AG09309 (cell line): ENCODE results near the genes C1orf122 and RHBDL2.

GRCh38 chr1:37483380-37484415, 9.3 kb downstream of the ZC3H12A start:
- RRBS = no CpG with 5 or more reads among the region's 24 CpGs

DNA sequence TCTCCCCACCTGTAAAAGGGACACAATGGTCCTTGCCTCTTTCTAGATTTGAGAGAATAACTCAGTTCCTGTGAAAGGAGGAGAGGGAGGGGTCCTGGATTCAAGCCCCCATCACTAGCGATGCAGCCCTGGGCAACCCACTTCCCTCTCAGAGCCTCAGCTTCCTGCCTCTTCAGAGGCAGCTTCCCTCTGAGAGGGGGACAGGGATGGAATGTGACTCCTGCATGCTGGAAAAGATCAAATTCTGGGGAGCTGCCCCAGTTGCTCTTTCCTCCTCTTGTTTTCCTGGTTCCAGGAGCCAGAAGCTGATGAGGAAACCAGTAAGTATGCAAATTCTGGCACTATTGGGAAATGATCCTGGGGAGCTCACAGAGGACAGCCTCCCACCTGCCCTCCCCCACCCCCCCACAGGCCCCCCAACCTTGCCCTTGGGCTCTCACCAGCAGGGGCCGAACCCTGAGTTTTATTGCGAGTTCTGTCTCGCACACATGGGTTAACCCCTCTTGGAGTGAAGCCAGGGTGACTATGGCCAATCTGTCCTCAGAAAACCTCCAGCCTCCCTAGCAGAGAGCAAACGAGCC, 11.7 kb downstream of the ZC3H12A start:
- RRBS = no CpG with 5 or more reads among the region's 5 CpGs

DNA sequence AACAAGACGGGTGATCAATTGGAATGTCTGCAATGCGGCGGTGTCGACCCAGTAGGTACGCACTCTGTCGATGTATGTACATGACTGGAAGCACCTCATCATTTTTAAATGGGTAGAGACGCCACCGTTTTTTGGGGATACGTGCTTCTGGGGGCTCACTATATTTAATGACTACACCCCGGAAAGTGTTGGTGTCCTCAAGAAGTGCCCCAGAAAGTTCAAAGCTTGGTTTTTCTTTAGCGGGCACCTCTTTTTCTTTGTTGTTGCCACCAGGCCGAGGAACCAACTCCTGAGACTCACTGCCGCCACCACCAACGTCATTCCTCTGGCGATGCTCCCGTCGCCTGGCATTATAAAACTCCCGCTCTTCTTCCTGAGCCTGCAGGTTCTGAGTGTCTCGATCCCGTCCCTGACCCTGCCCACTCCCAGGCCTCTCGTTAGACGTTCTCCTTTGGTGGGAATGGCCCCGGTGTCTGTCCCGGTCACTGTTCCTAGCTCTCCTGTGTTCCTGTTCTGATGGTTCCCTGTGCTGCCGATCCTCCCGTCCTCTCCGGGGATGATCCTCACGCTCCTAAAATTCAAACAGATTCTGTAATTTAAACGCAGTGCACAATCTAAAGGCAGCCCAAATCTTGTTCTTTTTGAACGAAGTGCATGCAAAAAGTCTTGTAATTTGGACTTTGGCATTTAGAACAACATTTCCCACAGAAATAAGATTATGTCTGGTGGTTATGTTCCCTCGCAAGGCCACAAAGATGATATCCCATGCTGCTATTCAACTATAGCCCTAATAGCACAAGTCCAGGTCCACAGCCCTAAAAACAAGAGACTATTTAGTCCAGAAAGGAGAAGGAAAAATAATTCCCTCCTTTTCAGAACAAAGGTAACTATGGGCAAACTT, 13.7 kb downstream of the SNIP1 start:
- RRBS = 97% methylated on average over 4 of the region's 31 CpGs

DNA sequence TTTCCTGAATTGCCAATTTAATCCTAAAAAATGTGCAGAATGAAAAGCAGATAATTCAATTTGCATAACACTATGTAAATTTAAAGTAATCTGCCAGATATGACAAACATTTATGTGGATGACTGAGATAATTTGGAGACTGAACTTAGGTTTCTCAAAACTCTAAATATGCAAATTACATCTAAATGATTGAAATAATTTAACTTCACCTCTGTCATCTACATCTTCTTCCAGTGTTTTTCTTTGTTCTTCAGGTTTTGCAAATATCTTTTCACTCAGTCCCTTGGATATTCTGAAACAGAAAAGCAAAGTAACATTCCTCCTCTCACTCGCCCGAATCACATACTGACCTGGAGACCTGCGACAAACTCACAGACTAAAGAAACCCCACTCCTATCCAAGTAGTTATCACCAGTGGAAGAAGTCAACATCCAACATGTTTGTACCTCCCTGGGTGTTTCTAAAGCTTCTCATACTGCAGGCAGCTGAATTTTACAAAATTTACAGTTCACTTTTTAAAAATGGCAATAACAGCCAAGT, 11.4 kb downstream of the DNALI1 start:
- RRBS = no CpG with 5 or more reads among the region's 3 CpGs

GRCh38 chr1:37673809-37674460, 16.4 kb downstream of the C1orf109 start:
- RRBS = no CpG with 5 or more reads among the region's 13 CpGs

GRCh38 chr1:37732369-37732781, 32.5 kb downstream of the EPHA10 start:
- RRBS = no CpG with 5 or more reads among the region's 8 CpGs

DNA sequence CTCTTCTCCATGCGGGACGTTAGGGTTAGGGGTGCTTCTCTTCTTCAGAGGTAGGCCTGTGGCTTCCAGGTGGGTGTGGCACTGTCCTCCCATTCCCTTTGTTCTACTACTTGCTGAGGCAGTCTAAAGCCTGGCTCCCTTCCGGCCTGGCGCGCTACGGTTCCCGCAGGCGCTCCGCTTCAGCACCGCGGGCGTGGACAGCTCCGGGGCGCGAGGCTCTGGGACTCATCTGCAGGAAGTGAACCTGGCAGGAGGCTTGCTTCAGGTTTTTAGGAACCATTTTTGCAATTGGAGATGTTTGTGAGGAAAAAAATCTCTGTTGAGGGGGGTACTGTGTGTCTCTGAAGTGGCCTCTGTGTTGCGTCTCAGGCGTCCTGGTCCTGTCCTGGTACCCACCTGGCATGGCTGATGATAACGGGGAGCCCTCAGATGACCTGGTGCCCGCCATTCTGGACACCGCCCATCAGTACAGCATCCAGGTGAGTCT, 1.8 kb downstream of the MANEAL start:
- RRBS = 21% methylated on average over 11 of the region's 20 CpGs

- RRBS = 2% methylated on average over 18 of the region's 56 CpGs
These were observed at the start of gene C1orf122 for GRCh38 chr1:37807250-37807980. C1orf122 (plus strand) TSS chr1:37807790.

- RRBS = 0% methylated on average over 1 of the region's 19 CpGs
These were observed 1.2 kb upstream of the YRDC start for GRCh38 chr1:37808781-37810030.

- RRBS = no CpG with 5 or more reads among the region's 17 CpGs
These were observed 15.8 kb downstream of the POU3F1 start for GRCh38 chr1:38030614-38031468.

DNA sequence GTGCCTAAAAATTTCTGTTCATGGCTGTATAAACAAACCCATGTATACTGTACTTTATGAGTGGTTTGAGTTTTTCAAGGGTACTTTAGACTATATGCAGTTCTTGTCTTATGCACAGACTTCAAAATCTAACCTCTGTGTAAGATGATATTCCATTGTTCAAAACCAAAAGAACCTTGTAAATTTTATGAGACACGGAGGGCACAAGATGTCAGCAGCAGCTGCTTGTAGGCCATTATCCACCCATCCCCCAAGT, 107.0 kb upstream of the POU3F1 start:
- RRBS = no CpG with 5 or more reads among the region's 1 CpG

DNA sequence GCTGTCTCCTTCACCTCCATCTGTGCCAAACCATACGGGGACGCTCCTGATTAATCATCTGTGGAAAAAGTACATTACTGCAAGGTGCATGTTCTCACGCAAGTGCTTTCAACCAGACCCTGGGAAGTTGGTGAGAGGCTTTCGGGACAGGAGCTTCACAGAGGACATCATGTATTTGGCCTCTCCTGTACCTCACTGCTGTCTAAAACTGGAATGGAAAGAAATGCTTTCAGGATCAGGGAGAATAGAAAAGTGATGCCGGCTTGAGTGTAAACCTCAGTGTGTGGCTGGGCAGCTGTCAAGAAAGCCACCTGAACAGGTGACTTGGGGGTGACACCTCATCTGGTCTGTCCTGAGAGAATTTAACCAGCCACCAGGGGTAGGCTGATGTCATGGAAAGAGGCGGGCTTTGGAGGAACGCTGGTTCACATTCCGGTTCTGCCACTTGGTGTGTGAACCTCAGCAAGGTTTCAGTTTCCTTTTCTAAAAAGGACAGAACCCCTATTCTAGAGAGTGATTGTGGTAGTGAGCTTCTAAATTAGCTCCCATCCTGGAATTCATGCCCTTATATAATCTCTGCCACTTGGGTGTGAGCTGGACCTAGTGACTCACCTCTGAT, 332.4 kb downstream of the RRAGC start:
- RRBS = no CpG with 5 or more reads among the region's 8 CpGs

DNA sequence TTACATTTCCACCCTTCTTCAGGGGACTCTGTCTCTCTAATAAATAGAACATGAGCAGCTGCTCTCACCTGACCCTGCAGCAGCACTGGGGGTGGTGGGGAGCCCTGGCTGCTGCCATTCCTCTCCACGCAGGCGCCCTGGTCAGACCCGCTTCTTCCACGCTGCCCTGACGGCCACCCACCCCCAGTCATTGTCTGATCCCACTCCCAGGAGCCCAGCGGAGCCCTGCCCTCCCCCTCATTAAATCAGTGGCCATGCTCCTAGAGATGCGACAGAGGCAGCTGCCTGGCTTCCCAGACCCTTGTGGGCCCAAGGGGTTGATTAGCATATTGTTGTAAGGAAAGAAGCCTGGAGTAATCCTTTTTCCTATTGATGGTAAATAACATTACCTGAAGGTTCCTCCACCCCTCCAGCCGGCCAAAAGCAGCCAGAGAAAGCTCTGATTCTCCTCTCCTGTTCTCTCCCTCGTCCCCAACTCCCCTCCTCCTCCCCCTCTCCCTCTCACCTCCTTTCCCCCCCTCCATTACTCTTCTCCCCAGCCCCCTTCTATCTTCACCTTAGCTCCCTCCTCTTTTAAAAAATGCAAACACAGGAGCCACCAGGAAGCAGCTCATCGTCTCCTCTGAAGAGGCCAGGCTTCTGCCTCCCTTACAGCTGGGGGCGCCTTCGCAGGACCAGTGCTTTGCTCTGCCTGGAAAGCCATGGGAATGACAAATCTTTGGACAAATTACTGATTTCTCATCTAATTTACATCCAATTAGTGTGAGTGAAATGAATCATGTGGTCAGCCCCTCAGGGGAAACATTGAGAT, 301.4 kb downstream of the RRAGC start:
- RRBS = no CpG with 5 or more reads among the region's 12 CpGs

DNA sequence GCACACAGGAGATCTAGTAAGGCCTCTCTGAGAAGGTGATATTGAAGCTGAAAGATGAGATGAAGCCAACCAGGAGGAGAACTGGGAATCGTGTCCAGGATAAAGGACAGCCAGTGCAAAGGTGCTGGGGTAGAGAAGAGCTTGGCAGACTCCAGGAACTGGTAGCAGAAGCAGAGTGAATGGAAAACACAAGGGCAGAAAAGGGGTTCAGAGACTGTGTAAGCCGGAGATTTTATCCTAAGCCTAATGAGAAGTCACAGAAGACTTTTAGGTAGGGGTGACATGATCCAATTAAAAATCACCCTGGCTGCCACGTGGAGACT, 279.8 kb downstream of the RRAGC start:
- RRBS = no CpG with 5 or more reads among the region's 3 CpGs

DNA sequence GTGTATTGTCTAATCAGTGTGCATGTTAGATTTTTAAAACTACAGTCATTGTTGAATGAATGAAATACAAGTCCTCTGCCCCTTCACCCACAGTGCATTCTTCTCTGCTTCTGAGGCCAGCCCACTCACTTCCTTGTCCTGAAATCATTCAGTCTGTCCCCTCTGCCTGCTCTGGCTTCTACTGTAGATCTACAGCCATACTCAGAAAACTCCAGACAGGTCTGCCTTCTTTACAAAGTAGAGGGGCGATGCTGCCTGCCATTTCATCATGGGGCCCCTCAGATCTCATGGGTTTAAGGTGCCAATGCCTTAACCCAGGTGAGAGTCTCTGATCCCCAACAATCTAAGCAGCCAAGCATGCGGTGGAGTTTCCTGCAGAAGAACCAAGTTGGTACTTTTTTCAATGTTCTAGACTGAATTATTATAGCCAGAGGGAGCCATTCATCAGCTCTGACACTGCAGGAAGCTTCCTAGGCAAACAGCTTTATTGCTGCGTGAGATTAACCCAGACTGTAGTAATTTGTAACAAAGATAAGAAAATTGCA, 135.6 kb downstream of the RRAGC start:
- RRBS = no CpG with 5 or more reads among the region's 3 CpGs

- RRBS = no CpG with 5 or more reads among the region's 17 CpGs
These were observed 131.3 kb downstream of the RRAGC start for GRCh38 chr1:38727922-38728938.

GRCh38 chr1:38941542-38942165, at the start of gene RHBDL2:
RHBDL2 (minus strand) TSS chr1:38941830.
- RRBS = 8% methylated on average over 3 of the region's 16 CpGs

GRCh38 chr1:39034151-39034749, 8.1 kb downstream of the NDUFS5 start:
- RRBS = no CpG with 5 or more reads among the region's 7 CpGs

GRCh38 chr1:39081882-39082075, 55.6 kb downstream of the NDUFS5 start:
- RRBS = 4% methylated on average over 3 of the region's 27 CpGs